OCI-LY7 (cell line): Measurements from ENCODE around the genes NFRKB and PRDM10.

- PRO-cap = no peak
- RAMPAGE, long total RNA = no peak
These were observed 64.2 kb downstream of the BARX2 start for GRCh38 chr11:129439886-129440203.

DNA sequence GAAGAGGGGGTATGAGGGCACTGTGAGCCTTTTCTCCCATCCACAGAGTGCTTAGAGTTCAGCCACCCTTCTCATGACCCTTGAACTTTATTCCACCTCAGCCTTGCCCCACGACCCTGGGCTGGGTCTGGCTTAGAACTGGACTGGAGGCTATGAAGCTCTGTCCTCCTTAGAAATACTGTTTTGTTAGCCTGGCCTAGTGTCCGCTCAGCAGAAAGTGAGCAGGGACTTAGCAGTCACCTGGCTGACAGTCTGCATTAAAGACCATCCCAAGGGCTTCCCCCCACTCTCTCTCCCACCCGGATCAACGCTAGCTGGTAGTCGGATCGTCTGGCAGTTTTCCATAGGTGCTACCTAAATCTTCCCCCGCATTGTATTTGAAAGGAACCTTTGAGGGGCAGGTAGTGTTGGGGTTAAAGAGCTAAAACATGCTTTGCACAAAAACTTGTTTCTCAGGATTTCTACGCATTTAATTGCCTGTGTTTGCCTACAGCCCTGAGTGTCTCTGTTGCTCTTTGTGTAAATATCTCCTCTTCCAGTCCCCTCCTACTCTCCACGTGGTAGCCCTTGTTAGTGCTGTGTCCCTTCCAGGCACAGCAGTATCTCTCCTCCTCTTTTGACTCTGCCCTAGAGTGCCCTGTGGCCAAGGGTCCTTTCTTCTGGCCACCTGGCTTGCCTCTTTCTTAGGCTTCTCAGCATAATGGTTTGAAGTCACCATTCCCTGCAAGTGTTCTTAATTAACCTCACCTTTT, 81.5 kb downstream of the BARX2 start:
- PRO-cap = no peak
- RAMPAGE, long total RNA = no peak

- PRO-cap = no peak
- RAMPAGE, long total RNA = no peak
These were observed 1.8 kb downstream of the TMEM45B start for GRCh38 chr11:129817062-129818160.

GRCh38 chr11:129895228-129896438, at the start of gene NFRKB:
NFRKB (minus strand) TSS chr11:129895578.
- PRO-cap = bidirectional peak, plus-strand start at chr11:129895679, minus-strand start at chr11:129895557
- RAMPAGE, long total RNA = no peak

DNA sequence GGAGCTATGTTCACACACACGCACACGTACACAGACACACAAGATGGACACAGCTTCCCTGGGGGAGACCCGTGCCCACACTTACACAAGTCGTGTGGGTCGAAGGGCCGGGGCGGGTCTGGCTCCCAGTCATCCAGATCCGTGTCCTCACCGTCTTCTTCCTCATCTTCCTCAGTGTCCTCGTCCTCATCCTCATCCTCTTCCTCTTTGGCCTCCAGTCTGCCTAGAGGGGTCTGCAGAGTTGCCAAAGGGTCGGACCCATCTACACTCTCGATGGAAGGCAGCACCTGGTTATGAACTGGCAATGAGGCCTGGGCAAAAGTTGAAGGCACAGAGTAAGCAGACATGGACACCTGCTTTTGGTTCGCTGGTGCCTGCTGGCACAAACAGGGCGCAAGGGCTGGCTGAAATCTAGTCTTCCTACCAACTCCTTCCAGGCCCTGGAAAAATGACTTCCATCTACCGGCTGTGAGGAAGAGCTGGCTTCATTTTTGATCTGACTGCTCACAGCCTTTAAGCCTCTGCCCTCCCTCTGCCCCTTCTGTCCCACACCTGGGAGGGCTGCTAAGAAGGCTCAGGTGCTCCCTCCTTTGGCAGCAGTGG, 51.8 kb upstream of the NFRKB start:
- PRO-cap = bidirectional peak, plus-strand start outside the sequence, minus-strand start at position 543 of the sequence
- RAMPAGE, long total RNA = no peak

DNA sequence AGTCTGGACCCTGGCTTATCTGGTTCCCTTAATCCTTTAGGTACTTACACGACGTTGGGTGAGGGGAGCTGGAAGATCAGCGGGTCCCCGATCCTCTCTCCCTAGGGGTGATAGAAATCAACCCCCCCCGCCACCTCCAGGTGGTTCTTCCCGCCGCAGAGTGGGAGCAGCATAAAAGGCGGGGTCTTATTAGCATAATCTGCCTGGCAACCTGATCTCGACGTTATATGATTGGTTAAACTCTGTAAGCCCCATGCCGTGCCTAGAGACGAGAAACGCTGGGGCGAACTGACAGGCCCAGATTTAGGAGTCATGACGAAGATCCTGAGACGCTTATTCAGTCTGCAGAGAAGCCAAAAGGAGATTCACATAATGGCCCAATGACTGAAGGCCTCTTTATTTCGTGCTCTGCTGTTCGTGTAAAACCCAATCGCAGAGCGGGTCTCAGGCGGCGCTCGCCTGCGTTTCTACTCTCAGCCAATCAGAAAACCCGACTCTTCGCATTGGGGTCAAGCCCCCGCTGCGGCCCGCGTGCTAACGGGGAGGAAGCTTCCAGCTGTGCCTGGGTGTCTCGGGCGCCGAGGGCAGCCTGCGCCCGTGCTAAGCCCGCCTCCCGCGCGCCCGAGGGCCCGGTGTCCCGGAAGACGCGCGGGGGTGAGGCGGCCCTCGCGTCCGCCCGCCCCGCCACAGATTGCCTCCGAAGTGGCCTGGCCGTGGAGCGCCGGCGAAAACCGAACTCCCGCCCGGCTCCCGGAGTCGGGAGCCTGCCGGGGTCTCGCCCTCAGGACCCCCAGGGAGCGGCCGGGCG, at the start of gene PRDM10:
TSS of gene PRDM10 (minus strand) at position 162 of the 808 bp plus-strand sequence.
- PRO-cap = bidirectional peak, plus-strand start at position 532 of the sequence, minus-strand start at position 560 of the sequence
- RAMPAGE, long total RNA = no peak

DNA sequence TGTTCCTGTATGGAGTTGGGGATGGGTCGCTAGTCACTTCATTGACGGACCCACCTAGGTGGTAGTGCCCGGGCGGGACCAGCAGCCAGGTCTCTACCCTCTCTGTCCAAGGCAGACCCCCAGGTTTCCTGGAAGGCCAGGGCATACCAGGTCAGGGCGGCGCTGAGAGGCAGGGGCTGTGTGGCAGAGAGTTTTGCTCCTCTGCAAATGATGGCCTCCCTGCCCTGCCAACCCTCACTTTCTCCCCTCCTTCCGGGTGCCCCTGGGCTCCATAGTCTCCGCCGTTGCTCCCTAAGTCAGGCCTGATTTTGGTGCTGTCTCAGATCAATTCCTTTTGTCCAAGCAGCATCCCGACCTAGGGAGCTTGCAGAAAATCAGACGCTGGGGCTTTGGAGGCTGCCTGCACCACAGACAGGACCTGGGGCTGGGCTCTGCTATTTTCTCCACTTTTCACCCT, 1.2 kb downstream of the ST14 start:
- PRO-cap = no peak
- RAMPAGE, long total RNA = no peak

GRCh38 chr11:130403106-130403917, 25.1 kb downstream of the ADAMTS8 start:
- PRO-cap = no peak
- RAMPAGE, long total RNA = no peak

DNA sequence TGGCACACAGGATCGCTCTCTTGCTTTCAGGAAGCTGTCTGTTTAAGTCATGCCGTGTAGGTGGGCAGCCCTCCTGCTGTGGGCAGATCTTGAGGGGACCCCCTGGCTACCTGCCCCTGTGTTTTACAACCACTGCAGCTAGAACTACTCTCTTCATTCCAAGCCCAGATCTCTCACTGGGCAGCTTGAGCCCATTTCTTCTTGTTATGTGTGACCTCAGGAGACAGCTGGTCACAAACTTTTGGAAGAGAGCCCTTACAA, 9.9 kb downstream of the ADAMTS8 start:
- PRO-cap = no peak
- RAMPAGE, long total RNA = no peak

DNA sequence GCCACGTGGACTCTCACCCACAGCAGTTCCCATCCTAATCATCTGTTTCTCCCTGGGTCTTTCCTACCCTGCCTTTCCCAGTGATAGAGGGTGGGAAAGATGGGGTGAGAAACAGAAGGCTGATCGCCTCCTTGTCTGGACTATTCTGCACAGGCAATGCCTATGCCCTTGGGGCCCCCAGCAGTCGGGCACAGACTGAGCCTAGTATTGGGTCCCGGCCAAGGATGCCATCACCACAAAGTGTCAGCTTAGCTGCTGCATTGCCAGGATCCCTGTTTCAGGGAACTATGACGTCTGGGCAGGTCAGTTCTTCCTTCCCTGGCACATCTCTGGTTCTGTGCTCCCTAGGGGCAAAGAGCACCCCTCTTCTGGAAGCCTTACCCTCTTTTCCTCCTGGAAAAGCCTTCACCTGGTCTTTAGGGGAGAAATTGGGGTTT, 2.2 kb downstream of the ADAMTS8 start:
- PRO-cap = no peak
- RAMPAGE, long total RNA = no peak

GRCh38 chr11:130453007-130453435, 4.6 kb downstream of the ADAMTS15 start:
- PRO-cap = no peak
- RAMPAGE, long total RNA = no peak

- PRO-cap = no peak
- RAMPAGE, long total RNA = no peak
These were observed 22.4 kb downstream of the ADAMTS15 start for GRCh38 chr11:130470816-130471334.

- PRO-cap = no peak
- RAMPAGE, long total RNA = no peak
These were observed 71.9 kb downstream of the ADAMTS15 start for GRCh38 chr11:130520290-130520723.

DNA sequence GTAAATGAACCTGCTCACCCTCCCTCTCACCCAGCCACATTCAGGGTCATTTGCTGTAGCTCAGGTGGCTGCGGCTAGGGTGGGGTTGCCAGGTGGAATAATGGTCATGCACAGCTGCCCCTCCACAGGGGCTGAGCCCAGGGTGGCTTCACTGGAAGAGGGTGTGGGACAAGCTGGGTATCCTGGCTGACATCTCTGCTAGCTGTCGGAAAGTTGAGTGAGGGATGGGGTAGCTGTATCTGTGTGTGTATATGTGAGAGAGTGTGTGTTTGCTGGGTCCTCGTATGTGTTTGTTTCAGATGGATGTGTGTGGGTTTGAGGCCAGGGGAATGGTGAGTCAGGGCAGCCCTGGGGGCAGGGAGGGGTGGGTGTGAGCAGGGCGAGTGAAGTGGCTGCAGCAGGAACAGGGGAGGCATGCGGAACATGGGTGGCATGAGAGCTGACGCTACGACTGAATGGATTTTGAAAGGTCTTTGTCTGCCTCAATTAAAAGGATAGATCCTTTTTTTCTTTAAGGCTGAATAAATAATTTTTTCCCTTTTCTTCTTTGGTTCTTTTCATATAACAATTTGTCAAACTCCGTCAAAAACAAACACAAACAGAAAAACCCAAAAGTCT, 79.8 kb downstream of the ADAMTS15 start:
- PRO-cap = no peak
- RAMPAGE, long total RNA = no peak

- PRO-cap = no peak
- RAMPAGE, long total RNA = no peak
These were observed 132.0 kb downstream of the ADAMTS15 start for GRCh38 chr11:130580285-130581057.

- PRO-cap = no peak
- RAMPAGE, long total RNA = no peak
These were observed 200.1 kb downstream of the ADAMTS15 start for GRCh38 chr11:130648402-130649011.

GRCh38 chr11:130773391-130773833, 142.9 kb downstream of the SNX19 start:
- PRO-cap = no peak
- RAMPAGE, long total RNA = no peak

DNA sequence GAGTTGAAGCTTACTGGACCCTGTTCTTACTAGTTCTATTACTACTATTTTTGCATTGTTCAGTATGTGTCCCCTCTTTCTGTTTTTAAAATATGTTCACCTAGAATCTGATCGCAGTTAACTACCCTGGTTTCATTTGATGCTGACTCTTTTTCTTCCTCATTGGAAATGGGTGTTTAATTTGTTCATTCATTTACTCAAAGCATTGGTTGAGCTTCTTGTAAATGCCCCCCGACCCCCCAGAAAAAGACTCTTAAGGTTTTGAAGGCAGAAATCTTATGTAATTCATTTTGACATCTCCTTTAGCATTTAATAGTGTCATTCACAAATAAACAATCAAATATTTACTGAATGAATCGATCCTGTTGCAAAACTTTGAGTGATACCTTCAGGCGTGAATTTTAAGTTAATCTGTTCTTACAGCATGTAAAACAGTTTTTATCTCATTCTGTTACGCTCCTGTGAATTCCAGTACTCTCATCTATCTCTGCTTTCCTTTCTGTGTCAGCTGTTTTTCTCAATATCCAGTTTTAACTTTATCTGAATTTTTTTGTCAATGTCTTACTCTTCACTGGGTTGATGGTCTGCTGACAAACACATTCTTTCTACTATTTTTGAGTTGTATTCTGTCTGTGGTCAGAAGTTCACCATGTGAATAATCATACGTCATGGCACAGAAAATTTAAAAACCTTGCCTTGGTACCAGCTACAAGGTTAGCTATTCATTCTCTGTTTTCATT, 27.0 kb downstream of the SNX19 start:
- PRO-cap = no peak
- RAMPAGE, long total RNA = no peak

DNA sequence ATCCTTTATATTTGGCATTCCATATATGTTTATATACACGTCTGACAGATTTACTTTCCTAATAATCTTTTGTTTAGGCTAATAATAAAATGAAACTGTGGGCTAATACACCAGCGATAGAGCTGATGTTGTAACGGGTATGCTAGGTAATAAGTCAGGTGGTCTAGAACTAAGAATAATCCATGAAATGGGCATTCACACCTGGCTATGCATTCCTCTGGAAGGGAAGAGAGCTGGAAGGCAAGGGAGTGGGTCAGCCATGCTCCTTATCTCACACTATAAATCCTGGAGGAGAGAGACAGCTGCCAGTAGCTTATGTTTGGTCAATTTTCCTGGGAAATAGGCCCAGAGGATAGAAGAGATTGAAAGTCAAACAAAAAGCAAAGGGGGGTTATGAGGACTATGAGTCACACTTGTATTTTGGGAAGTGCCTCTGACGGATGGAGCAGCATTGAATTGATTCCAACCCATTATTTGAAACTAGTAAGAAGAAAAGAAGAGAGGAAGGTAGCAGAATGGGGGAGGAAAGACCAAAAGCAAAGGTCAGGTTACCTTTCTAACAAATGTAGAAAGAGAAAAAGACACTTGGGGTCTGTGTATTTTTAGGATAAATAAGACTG, 25.0 kb downstream of the SNX19 start:
- PRO-cap = no peak
- RAMPAGE, long total RNA = no peak

DNA sequence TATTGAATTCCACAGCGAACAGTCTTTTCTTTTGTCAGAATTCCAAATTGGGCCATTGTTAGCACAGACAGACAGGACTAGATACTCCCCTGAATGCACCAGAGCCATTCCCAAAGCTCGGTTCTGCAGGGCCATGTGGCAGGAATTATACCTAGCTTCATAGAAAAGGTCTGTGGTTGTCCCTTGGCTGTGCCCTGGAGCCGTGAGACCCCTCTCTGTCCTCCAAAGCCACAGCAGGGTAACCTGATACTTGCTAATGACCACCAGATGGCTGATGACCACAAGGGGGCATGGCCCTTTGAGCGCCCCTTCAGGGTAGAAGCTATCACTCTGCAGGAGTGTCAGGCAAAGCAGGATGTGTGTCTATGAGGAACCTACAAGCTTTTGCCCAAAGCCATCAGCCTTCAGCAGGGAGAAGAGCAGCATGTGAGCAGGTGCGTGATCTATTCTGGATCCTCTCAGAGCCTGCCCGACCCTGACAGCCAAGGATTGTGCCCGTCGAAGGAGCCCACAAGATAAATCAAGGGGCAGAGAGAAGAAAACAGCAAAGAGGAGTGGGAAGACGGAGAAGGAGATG, 95.3 kb downstream of the NTM start:
- PRO-cap = no peak
- RAMPAGE, long total RNA = no peak